Osteocyte (in vitro differentiated cells): Measurements from ENCODE around the gene CADM1.

DNA sequence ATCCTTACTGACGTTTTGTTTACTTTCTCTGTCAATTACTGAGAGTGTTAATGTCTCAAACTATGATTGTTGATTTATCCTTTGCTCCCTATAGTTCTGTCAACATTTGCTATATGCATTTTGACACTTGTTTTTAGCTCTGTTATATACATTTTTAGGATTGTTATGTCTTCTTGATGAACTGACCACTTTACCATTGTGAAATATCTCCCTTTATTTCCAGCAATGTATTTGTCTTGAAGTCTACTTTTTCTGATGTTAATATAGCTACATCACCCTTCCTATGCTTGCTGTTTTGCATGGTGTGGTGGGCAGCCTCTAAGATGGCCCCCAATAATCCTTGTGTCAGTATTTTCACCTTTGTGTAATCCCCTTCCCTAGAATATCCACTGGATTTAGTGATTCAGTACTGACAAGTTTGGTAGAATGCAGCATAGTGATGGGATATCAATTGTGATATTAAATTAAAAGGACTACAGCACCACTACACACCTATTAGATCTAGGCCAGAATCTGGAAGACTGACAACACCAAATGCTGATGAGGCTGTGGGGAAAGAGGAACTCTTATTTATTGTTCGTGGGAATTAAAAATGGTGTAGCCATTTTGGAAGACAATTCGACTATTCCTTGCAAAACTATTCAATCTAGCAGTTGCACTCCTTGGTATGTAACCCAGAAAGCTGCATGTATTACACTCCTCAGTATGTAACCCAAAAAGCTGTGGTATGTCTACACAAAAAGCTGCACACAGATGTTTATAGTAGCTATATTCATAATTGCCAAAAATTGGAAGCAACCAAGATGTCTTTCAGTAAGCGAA lies 4.6 kb downstream of the NNMT start:
- PRO-cap, result no peak

- PRO-cap, result no peak
Measured at GRCh38 chr11:114308077-114309390, 12.3 kb downstream of the NNMT start.

GRCh38 chr11:114401589-114402064 lies 1.2 kb downstream of the RBM7 start:
- PRO-cap, result no peak

DNA sequence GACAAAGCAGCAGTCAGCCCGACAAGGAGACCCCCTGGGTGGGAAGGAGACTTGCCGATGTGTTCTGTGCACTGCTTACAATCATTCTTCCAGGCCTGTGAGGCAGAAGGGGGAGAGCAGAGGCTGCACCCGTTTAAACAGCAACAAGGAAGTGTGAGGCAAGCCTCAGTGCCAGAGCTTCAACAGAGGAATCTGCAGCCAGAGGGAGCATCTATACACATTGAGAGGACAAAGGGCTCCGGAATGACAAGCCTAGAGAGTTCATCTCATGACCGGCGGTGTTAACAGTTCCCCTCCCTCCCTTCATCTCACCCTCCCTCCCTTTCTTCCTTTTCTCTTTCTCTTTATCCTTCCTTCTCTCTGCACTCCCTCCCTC lies 121.2 kb downstream of the NXPE2 start:
- PRO-cap, result no peak

DNA sequence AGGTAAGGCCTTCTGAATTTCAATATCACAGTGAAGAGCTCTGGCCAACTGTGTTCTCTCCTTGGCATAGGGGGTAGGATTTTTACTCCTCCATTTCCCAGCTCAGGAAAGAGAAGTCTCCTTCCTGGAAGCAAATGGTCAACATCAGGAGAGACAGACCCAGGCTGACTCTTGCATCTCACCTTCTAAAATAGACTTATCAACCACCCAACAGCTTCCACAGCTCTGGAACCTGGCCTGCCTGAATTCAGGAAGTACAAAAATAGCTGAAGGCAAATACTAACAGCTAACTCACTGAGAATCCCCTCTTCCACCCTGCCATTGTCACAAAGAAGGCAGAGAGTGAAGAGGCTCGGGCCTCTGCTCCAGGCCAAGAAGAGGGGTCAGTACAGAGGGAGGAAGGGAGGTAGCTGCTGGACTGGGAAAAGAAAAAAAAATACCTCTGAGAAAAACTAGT lies 213.6 kb downstream of the NXPE2 start:
- PRO-cap, result no peak

DNA sequence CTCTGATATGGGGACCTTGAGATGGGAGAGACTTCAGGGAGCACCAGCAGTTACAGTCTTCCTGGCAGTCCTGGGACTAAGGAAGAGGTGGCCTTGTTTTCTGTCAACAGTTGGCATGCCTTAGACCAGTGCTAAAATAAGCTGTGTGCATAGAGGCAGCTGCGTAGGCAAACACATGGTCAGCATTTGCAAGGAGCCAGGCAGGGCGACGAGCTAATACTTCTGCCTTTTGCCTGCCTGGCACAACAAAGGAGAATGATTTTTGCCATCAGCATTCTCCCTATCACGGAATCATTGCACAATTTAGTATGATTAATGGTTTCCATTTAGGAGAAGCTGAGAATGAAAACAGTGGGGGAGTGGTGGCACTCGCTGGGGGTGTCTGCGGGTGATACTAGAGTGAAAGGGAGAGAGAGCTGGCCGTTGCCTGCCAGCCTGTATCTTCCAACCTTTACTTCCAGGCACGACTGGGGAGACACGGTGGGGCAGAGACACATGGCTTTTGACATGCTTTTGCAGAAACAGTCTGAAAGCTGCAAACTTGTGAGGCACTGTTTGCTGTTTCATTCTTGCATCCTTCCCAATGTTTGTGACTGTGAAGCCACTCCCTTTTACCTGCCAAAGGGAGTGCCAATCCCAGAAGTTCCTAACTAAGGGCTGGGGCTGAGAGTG lies 335.9 kb downstream of the CADM1 start:
- PRO-cap, result no peak

DNA sequence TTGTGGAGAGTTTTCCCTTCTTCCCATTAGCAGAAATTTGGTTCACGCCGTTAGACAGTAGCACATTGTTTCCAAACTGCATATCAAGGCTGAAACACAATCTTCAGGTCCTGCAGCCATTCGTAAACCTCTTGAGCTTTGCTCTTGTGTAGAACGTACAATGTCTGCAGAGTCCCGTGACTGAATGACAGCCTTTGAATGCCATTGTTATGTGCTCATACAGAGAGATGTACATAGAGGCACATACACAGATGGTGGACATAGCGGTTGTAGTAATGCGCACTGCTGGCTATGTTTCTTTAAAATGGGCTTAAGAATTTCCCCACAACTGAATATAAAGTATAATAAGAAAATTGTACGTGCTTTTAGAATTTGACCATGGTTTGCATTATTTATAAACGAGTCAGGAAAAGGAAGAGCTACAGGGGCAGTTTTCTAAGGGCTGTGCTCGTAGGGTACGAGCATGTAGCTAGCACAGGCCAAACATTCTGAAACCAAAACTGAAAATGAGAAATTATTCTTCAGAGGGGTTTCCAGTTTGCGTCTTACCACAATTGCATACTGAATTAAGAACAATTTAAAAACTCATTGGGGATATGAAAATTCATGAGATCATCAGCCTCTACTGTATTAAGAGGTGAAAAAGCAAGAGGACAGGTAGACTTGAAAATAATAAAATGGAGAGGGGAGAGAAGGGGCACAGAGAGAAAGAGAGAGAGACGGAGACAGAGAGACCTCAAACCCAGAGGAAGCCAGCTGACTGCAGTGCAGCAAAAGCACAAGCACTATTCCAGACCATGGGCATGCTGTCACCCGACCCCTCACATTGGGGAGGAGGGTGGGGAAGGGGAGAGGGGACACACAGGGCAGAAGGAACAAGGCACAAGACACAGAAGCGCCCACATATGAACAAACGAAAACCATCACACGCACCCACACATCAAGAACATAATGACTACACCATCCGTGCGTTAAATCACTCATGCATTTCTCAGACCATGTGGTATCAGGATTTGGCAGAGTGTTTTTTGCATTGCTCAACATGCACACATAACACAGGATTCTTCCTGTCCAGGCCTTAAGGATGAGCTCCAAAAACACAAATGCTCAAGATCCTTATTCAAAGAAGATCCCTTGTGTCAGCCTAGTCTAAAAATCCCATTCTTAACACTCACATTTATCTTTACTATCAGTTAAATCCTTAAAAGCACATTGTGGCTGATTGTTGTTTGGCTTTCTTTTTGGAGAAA lies 309.8 kb downstream of the CADM1 start:
- PRO-cap, result no peak

GRCh38 chr11:115471363-115471732 lies 32.9 kb downstream of the CADM1 start:
- PRO-cap, result no peak

DNA sequence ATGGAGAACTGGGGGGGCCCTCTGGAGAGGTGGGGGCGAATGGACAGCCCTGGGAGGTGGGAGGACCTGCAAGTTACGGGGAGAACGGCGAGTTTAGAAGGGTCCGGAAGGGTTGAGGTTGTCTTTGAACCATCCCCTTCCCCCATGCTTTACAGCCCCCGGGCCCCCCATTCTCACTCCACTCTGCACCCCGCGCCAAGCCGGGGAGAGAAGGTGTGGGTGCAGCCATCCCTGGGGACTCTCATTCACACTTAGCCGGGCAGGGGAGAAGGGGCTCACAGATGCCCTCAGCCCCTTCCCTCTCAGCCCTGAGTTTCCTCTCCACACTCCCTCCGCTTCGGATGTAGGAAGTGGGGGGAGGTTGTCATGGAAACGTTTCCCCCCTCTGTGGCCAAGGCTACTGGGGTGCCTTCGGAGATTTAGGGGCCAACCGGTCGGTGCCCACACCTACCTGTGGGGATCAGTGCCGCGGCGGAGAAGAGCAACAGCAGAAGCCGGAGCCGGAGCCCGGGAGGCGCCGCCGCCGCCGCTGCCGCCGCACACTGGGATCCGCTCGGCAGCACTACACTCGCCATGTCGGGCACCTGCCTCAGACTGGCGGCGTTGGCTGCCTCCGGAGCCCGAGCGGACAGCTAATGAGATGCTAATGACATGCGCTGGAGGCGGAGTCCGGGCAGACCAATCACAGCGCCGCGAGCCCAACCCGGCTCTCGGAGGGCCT lies at the start of gene CADM1:
Gene CADM1, minus strand, starts transcription at position 596 of the 721 bp plus-strand sequence.
- PRO-cap, result unidirectional peak, minus-strand start at position 596 of the sequence

GRCh38 chr11:115717082-115717641 lies 212.9 kb upstream of the CADM1 start:
- PRO-cap, result no peak

- PRO-cap, result no peak
Measured at GRCh38 chr11:115761381-115761685, 257.1 kb upstream of the CADM1 start.

DNA sequence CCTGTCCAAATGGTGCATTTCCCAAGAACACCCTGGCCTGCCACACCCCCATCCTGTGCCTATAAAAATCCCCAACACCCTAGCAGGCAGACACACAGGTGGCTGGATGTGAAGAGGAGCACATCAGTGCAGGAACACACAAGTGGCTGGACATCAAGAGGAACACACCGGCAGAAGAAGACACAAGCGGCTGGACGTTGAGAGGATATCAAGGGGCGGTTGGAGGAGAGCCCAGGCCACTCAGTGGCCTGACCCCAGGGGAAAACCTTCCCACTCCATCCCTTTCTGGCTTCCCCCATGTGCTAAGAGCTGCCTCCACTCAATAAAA lies 625.1 kb downstream of the BUD13 start:
- PRO-cap, result no peak

- PRO-cap, result no peak
Measured at GRCh38 chr11:116294725-116295026, 478.1 kb downstream of the BUD13 start.

DNA sequence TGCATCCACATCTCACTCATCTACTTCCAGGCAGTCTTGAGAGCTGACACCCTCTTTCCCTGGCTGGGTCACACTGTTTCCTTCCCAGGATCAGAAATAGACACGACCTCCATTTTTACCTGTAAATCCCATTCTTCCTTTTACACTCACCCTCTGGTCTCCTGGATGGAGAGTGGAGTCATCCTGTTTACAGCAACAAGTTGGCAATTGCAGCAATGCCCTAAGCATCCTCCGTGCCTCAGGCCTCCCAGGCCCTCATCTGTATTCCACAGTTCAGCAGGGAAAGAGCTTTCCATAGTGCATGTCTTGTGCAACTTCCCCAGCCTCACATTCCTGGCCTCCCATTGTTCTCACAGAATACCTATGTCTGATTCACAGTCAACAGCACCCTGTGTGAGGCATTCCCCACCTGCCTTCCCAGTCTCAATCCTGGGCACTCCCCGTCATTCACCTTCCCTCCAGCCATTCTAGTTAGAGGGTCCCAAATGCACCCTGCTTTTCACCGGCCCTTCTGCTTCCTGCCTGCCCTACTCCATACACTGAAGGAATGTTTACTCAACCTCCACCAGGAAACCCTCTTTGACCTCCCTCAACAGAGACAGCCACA lies 405.8 kb downstream of the BUD13 start:
- PRO-cap, result no peak

DNA sequence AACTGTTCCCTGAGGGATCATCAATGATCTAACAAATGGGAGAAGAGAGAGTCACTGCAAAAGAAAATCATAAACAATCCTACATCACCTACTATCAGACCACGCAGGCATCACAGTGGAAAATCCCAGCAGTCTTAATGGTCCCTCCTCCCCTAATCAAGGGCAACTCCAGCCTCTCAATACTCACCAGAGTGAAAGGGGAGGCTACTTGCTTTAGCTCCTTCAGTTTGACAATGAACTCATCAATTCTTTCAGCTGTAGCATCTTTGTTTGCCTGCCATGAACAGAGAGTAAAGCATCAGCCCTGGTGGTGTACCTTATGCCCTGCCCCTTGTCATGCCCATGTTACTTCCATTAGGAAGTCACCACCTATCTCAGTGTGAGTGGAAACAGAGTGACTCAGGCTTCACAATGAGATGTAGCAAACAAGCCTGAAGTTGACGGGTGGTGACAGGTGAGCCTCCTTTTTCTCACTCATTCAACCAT lies 2.2 kb downstream of the ZPR1 start:
- PRO-cap, result no peak

DNA sequence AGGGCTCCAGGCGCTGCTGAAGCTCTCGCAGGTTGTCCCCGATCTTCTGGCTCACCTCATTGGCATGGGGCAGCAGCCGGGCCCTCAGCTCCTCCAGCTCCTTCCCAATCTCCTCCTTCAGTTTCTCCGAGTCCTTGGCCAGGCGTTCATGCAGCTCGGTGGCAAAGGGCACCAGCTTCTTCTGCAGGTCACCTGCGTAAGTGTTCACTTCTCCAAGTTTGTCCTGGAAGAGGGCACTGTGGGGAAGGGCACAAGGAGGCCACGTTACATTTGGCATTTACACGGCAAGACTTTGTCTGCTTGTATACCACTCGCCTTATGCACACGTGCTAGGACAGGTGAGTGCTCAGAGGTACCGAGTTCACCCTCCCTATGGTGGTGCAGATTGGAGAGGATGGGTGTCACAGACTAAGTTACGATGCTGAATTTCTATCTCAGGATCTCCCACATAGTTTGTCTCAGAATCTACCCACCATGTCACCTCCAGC lies 1.4 kb downstream of the APOA4 start:
- PRO-cap, result no peak

- PRO-cap, result no peak
Measured at GRCh38 chr11:116828928-116829421, 732 bp upstream of the APOC3 start.

GRCh38 chr11:116833271-116833745 lies 3.6 kb downstream of the APOC3 start:
- PRO-cap, result no peak

- PRO-cap, result no peak
Measured at GRCh38 chr11:116953514-116954213, 116.2 kb upstream of the APOA1 start.

DNA sequence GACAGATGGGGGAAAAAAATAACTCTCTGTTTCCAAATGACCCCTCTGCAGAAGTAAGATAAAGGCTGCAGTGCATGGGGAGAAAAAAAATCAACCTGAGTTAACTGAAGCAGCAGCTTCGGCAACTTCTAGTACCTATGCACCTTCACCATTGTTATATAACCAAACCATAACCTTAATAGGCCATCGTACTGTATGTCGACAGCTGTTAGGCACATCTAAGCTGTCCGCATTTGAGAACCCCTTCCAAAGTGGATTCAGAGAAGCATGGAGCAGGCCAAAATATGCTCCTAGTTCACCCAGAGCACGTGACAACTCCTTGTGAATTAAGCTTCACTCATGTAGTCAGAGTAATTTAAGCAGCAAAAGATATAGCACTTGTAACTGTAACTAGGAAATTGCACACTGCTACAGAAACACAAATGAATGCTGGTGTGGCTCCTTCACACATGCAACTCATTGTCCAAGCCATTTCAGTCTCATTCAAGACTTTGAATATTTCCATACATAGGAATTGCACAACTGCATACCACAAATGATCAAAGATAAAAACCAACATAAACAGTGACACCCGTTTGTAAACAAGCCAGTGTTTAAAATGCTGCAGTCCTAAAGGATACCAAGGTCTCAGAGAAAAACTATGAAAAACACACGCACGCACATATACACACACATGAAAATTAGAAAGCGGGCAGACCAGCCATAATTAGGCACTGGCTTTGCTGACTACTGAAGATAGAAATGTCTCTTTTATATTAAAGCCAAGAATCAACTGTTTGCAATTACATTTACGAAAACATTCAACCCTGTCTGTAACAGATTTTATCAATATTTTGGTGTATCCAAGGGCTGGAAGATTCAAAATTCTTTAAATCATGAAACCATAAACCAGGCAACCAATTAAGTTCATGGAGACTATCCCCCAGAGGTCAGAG lies 2.5 kb downstream of the SIK3 start:
- PRO-cap, result no peak